ENCODE measurements around the genes GYPB, GYPA and ANAPC10.

DNA sequence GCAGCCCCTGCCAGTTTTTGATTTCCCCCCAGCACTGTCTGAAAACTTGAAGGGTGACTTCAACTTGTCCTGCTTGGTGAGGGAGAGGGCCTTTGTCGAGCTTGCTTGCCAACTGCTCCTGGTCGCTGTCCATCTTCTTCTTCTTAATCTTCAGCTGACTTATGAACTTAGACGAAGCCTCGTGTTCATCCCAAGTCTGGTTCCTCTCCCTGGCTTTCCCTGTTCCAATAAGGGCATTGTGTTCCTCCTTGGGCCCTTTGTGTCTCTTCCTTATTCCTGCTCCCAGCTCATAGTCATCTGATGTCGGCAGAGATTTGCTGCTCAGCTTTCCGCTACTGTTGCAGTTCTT, 73.7 kb upstream of the UCP1 start:
- PRO-cap = no peak

GRCh38 chr4:141235929-141236604, 15.4 kb downstream of the ZNF330 start:
- PRO-cap = no peak

DNA sequence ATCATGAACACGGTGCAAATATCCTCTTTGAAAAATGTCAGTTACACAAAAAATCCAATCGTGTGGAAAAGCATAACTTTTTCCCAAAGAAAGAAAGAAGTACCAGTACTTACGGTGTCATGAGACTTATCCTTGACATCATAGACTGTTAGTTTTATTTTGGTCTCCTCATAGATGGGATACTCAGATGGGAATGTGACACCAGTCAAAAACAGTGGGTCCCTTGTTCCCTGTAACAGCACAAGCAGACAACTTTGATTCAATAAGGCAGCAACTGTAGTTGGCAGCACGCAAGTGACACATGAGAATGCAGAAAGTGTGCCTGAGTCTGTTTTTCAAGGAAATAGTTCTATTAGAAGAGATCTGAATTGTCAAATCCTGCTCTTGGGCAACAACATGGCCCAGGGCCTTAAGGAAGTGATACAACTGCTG, 443.3 kb downstream of the INPP4B start:
- PRO-cap = no peak

DNA sequence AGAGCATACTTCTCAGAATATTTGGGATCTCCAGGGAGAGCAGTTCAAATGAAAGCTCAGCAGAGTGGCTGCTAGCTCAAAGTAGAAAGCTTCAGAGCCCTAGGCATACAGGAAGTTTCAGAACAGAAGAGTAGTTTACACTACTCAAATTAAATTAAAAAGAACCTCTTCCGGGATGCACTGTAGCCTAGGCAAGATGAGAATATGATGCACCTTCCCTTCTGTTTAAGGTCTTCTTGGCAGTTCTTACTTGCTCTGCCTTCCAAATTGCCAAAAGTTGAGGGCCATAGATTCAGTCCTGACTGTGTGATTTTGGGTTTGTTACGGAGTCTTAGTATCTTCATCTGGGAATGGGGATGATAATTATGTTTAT, 429.0 kb downstream of the INPP4B start:
- PRO-cap = no peak

DNA sequence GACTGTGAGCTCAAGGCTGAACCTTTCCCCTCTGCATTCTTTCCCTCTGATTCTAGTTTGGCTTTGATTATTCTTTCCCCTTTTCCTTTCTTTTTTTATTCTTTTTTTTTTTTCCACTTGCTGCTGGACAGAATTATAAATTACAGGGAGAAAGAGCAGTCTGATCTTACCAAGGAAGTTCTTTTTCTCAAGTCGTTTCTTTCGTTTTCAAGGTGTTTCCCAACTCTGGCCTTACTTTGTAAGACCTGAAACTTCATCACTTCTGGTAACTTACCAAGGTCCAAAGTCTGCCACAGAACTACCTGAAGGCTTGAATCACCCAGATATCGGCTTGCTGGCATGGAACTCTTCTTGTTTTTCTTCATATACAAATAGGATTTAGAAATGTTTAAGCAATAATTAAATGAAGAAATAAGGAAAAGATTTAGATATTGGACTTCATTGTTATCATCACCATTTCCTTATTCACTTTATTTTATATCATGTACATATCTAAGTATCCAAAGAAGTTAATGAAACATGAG, 278.0 kb downstream of the INPP4B start:
- PRO-cap = unidirectional peak, minus-strand start at position 209 of the sequence

DNA sequence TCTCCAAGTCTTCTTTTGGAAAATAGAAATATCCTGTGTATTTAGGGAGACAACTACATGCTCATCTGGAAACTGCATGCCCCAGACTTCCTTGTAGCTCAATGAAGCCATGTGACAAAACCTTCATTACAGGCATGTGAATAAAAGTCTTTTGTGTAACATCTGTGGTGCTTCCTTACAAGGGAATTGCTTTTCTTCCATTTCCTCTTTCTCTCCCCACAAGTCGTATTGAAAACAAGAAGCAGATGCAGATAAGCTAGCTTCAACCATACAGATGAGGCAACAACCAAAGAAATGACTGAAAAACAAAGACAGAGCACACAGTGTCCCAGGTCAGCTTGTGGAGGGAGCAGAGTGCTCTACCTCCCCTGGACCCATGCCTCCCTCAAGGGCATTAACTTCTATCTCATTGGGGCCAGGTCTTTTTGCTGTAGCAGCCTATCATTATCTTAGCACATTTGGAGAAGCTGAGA, 115.8 kb upstream of the INPP4B start:
- PRO-cap = unidirectional peak, plus-strand start at position 331 of the sequence

DNA sequence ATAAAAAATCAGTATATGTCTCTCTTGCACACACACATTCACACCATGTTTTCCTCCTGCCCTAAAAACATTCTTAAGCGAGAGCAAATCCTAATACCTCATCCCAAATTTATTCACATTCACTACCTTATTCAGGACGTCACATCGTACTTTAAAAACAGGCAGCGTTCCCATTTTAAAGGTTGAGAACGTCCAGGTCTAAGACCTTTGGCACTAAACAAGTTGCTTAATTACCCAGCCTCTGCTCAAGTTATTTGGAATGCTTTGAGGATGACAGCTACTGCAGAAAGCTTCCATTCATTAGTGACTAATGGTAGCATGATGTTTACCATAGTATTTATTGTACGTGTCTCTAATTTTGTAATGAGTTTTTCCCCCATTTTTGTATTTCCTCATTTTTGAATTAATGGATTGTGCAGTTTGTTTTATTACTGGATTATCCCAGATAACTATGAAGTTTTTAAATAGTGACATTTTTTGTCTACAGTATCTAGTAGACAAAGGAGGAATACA, 1.5 kb downstream of the USP38 start:
- PRO-cap = no peak

- PRO-cap = no peak
Observed at GRCh38 chr4:143214439-143215073, 29.8 kb downstream of the USP38 start.

GRCh38 chr4:143353632-143354327, 17.1 kb downstream of the GAB1 start:
- PRO-cap = unidirectional peak, plus-strand start at chr4:143354053

DNA sequence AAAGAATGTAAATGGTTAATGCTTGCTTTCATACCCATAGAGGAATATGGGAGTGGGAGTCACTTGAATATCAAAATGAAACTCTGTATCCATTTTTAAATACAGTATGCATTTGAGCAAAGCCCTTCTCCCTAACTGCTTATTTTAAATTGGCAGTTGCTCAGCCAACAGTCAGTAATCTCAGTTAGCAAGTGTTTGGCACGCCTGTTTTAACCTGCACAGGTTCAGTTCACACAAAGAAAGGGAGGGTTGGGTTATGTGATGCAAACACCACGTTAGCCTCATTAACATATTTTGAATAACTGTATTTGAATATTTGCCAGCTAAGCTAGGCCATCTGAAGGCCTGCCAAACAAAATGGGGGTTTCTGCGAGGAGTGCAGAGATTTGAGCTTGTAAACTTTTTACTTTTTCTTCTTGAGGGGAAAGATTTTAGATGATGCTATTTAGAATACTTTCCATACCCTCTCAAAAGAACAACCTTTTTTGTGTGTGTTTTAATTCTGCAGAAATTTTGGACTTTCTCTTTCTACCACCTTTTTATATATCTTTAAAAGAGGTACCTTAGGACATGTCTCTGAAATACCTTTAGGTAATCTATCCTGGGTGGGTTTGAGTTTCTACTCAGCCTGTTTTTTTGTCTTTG, 19.9 kb downstream of the GAB1 start:
- PRO-cap = bidirectional peak, plus-strand start at position 355 of the sequence, minus-strand start at position 182 of the sequence

GRCh38 chr4:143362280-143362909, 25.7 kb downstream of the GAB1 start:
- PRO-cap = no peak

- PRO-cap = unidirectional peak, plus-strand start at chr4:143382829
Observed at GRCh38 chr4:143382423-143382955, 45.8 kb downstream of the GAB1 start.

DNA sequence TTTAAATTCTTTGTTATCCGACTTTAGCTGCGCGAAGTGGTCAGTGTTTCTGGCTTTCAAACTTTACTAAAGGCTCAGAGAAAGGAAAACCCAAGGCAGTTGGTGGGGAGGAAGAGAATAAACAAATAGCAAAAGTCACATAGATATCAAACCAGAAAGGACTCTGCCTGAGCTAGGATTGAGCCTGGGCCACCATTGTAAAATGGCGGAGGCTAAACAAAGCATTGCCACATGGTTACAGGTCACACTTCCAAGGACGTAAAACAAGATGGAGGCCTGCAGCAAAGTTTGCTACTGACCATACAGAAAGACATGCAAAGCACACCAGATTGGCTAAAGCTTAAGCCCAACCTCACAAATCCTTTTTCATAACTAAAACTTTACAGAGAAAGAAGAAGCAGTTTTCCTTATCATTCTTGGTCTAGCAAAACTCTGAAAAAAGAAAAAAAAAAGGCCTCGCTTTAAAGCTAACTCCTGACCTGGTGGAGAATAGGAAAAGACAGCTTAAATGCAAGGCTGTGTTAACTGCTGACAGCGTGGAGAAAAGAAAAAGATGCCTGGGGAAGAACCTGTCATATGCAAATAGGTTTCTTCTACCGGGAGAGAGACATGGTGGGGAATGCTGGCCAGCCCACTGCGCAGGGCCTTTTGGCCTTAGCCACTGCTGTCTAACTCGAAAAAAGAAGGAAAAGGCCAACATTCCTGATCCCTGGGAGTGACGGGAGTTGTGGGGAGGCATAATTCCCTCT, 81.8 kb upstream of the SMARCA5 start:
- PRO-cap = no peak

DNA sequence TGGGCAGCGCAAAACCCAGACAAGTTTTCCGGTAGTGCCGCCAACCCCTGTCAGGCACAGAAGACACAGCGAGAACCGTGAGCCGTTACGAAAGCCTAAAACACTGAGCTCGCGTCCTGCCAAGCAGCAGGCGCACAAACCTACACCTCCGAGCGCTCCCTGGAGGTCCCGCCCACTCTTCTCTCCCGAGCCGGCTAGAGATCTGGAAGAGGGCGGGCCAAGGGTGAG, 410 bp upstream of the SMARCA5 start:
- PRO-cap = bidirectional peak, plus-strand start outside the sequence, minus-strand start at position 174 of the sequence

GRCh38 chr4:144019176-144019705, at the start of gene GYPB:
Gene GYPB (minus strand): TSS chr4:144019380.
- PRO-cap = no peak

DNA sequence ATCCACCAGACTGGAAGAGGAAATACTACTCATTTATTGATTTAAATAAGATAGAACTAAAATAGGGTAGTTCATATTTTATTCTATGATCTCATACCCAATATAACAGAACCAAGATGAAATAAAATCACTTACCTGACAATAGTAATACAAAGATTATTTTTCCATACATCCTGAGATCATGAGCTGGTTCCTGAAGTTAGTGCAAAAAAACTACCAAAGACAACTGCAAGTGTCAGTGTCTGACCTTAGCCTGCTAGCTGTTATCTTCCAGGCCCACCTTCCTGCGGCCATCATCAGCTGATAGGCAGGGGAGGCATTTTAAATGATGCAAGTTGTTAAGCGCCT, at the start of gene GYPA:
Gene GYPA (minus strand): TSS at position 255 of the 348 bp plus-strand sequence.
- PRO-cap = no peak

- PRO-cap = bidirectional peak, plus-strand start at chr4:145097896, minus-strand start at chr4:145097883; bidirectional peak, plus-strand start at chr4:145098317, minus-strand start at chr4:145098189
Observed at GRCh38 chr4:145097559-145098413, at the start of gene ANAPC10. Gene ANAPC10 (minus strand): TSS chr4:145098196.

DNA sequence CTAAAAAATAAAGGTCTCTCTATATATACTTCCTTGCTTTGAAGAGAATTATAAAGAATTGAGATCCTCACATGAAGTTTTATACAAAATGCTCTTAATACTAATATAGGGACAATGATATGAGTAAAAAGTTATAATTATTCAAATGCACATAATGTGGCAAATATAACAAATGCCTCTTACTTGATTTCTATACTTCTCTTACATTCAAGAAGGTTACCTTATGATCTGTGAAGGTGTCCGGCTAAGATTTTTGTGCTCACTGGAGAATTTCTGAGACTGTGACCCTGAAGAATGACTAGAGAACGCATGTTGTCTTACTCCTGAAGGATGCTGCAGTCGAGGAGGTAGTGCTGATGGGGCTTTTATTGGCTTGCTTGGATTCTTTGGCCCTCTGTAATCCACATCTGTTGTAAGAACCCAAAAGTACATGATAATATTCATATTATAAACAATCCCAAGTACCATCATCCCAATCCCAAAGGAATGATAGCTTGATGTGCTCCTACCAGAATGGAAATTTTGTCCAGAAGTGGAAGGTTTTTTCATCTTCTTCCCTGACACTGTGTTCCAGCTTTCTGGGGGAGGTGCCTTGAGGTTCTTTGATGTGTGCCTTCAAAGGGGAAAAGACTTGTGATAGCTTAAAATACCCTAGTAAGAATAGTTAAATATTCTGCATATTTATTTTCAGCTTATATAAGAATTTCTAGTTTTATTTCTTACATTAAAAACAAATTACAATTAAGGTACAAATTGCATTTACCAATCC, 29.9 kb downstream of the OTUD4 start:
- PRO-cap = no peak

DNA sequence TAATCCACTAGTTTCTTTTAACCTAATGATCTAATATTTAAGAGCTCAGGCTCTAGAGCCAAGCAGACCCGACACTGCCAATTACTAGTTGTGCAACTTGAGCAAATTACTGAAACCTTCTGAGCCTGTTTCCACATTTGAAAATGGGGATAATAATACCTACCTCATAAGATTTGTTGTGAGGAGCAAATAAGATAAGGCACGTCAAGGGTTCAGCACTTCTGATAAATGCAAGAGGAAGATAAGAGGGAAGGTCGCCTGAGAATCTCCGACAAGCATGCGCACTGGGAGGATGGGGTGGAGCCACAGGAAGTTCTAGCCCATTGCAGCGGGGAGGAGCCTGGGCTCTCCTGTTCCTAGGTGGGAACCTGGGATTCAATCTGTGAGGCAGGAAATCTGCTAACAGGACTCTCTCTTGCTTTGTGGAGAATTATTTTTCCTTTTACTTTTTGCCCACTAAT, 141.4 kb upstream of the SMAD1 start:
- PRO-cap = no peak

DNA sequence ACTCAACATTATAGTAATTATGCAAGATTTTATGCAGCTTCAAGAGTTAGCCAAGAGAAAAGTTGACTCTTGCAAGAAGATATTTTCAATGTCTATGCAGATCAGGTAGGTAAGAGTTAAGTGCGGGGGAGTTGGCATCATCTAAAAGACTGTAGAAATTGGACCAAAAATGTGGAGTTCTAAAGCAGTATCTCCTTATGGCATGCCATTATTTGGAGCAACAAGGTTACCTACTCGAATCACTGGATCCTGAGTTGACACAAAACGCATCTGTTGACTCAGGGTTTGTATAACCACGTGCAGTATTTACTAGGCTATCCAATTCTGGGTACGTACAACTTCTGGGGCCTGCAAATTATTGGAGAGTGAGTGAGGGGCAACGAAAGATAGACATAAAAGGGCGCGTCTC, 662 bp upstream of the SMAD1 start:
- PRO-cap = no peak

All from rectum (tissue), 1 donor.